Measurements from ENCODE around the gene FBXO4.

DNA sequence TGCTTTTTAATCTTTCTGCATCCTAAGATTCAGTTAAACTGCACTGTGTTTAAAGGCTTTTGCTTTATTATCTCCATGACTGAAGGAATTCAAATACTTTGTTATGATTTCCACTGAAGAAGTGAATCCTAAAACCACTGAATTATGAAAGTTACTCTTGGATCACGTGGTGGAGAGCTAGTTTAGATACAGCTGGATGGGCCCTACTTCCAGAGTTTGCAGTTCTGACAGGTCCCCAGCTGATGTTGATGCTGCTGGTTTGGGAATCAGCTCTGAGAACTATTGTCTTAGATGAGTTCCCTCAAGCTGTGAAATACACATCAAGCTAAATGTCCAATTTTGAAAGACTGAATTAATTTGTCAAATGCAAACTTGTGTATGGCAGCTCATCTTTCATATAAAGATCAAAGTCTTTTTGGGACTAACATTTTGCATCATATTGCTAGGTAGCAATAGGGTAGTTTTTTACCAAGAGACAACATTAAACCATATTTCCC lies 4.9 kb downstream of the DAB2 start:
- PRO-cap = no peak

GRCh38 chr5:39448521-39448950 lies 23.8 kb upstream of the DAB2 start:
- PRO-cap = no peak

DNA sequence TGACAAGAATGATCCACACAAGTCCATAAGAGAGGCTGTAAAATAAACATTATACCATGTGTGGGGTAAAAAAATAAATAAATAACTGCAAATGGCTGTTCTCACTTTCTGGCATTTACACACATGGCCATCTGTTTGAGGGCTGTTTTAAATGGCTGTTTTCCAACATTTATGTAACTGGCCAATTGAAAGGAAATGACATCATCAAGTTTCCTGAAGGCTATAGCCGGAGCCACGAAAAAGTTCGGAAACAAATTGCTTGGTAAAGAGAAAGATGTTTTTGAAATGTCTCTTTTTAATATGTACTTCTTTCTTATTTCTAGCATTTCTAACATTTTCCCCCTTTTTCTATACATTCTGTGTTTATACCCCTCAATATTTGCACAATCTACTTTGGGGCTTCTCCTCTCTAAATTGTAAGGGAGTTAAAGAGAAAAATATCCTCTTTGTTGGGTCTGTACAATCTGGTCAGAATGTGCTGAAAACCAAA lies 95.5 kb upstream of the DAB2 start:
- PRO-cap = no peak

DNA sequence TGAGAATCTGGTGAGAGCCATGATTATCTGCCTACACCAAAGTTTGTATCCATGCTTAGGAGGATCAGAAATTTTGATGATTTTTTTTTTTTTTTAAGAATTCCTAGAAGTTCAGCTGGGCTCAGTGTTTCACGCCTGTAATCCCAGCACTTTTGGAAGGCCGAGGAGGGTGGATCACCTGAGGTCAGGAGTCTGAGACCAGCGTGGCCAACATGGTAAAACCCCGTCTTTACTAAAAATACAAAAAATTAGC lies 103.1 kb upstream of the DAB2 start:
- PRO-cap = no peak

- PRO-cap = no peak
These were observed 336.2 kb upstream of the DAB2 start for GRCh38 chr5:39760979-39761297.

DNA sequence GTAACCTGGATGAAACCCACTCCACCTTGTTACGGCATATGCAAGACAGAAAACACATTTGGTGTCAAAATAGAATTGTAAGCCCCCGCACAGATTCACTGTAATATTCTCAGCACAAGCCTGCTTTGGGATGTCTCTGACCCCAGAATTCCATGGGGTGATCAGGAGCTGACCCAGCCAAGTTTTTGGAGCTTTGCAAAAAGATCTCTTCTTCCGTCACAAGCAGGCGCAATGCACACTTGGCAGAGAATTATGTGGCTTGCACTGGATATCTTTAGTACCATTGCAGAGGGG lies 613.2 kb upstream of the DAB2 start:
- PRO-cap = no peak

DNA sequence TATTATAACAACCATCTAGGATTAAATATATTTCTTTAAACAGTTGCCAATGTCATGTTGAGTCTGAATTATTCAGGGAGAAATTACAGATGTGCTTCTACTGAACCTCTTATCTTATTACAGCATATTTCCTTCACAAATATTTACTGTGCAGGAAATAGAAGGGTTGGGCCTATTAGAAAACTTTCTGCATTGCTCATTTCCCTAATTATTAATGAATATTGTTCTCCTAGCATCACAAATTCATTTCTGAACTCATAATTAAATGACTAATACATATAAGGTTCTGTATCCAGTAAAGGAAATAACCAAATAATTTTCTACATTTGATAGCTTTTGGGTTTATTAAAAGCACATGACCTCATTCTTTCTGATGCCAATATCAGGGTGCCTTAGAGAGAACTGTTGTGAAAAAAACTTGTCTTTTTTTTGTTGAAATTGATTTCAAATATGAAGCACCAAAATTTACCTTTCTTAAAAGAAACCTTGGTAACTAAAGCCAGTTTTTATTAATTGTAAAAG lies 476.8 kb upstream of the PTGER4 start:
- PRO-cap = no peak

DNA sequence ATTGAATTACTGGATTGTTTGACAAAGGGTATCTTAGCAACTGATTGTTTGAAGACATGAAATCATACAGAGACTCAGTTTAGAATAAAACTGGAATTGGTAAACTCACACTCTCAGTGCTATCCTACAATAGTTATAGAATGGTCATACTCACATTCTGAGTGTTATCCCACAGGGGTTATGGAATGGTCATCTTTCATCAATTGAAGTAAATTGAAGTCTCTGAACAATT lies 358.1 kb upstream of the PTGER4 start:
- PRO-cap = no peak

GRCh38 chr5:40406405-40407358 lies 273.0 kb upstream of the PTGER4 start:
- PRO-cap = bidirectional peak, plus-strand start at chr5:40406731, minus-strand start at chr5:40406759; bidirectional peak, plus-strand start at chr5:40407049, minus-strand start at chr5:40406868

DNA sequence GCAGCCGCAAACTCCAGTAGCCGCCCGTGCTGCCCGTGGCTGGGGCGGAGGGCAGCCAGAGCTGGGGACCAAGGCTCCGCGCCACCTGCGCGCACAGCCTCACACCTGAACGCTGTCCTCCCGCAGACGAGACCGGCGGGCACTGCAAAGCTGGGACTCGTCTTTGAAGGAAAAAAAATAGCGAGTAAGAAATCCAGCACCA lies 231 bp downstream of the PTGER4 start:
- PRO-cap = no peak

GRCh38 chr5:40692006-40692762 lies 12.5 kb downstream of the PTGER4 start:
- PRO-cap = no peak

- PRO-cap = no peak
These were observed 13.9 kb downstream of the PRKAA1 start for GRCh38 chr5:40784185-40784664.

- PRO-cap = unidirectional peak, plus-strand start at chr5:41924908; bidirectional peak, plus-strand start at chr5:41925280, minus-strand start at chr5:41925248
These were observed at the start of gene FBXO4 for GRCh38 chr5:41924398-41925443. Gene FBXO4, plus strand, starts transcription at chr5:41925281.

GRCh38 chr5:42587597-42588070 lies 164.4 kb downstream of the GHR start:
- PRO-cap = no peak

DNA sequence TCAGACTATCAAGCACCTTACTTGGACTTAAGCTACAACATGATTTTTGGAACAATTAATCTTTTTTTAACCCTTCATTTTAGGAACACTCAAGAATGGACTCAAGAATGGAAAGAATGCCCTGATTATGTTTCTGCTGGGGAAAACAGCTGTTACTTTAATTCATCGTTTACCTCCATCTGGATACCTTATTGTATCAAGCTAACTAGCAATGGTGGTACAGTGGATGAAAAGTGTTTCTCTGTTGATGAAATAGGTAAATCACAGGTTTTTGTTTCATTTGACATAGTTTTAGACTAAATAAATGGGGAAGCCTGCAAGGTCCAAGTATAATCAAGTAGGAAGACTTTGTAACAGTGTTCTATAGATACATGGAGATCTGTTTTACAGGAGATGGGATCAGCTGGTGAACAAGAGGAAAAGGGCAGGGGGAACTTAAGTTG lies 61.8 kb upstream of the CCDC152 start:
- PRO-cap = no peak

DNA sequence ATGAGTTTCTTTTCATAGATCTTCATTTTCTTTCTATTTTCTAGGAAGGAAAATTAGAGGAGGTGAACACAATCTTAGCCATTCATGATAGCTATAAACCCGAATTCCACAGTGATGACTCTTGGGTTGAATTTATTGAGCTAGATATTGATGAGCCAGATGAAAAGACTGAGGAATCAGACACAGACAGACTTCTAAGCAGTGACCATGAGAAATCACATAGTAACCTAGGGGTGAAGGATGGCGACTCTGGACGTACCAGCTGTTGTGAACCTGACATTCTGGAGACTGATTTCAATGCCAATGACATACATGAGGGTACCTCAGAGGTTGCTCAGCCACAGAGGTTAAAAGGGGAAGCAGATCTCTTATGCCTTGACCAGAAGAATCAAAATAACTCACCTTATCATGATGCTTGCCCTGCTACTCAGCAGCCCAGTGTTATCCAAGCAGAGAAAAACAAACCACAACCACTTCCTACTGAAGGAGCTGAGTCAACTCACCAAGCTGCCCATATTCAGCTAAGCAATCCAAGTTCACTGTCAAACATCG lies 38.1 kb upstream of the CCDC152 start:
- PRO-cap = no peak

DNA sequence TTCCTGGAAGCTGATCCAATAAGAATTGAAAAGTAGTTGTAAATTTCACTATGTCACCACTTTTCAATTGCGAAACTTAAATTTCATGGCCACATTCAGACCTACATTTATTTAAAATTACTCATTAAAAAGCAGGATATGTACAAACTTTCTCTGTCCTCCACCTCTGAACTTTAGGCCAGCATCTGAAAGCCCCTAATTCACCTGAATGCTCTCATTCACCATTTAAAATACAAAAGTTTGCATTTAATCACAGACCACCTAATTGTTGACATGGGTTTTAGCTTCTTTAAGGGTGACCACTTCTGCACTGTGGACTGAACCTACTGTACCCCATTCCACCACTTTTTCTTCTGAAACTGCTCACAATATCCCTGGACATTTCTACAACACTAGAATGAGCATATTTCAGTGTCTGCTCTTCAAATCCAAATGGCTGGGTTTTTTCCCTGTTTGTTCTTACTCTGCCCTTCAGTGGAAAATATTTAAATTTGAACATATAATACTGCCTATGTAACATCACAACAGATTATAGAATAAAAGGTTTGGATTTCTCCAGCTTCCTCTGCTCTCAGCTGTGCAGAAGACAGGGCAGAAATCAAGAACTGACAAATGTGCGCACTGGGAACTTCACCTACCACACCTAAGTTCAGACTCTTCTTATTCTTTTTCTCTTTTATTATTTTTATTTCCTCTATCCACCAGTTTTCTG lies 509 bp downstream of the SELENOP start:
- PRO-cap = no peak

- PRO-cap = no peak
These were observed 1.9 kb upstream of the SELENOP start for GRCh38 chr5:42813414-42814089.

DNA sequence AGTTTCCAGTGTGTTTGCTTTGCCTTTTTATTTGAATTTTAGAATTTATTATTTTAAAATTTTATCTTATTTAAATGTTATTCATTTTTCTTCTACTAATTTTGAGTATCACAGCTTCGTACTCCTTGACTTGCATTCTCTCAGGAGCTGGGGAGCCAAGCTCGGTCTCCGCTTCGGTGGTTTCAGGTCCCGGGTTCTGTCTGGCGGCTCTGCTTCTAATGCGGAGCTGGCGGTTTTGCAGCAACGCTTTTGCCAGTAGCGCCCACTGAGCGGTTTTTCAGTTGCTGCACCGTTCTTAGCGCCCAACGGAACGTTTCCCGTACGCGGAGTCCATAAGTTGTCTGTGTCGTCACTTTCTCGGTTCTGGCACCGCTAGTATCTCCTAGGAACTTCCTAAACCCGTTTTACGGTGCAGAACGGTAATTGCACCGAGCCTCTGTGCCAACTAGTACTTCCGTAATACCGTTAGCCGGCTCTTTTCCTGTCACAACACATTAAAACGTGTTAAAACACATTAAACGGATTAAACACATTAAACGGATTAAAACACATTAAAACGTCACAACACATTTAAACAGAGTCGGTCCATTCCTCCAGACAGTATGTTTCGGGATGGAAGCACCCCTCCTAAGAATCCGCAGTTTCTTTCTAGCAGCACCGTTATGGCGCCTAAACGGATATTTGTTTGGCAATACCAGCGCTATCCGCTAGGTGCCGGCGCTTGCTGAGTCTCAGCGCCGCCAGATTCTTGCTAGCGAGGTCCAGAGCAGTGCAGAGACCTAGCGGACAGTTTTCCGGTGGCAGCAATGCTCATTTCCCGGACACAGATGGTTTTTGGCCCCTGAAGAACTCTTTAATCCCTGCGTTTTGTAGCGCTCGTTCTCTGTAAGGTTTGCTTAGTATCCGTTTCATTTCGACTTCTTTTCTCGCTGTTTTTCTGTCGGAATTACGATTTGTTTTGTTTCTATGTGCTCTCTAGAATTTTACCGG lies 45.5 kb downstream of the ANXA2R start:
- PRO-cap = bidirectional peak, plus-strand start at position 280 of the sequence, minus-strand start at position 222 of the sequence; bidirectional peak, plus-strand start at position 422 of the sequence, minus-strand start at position 348 of the sequence; bidirectional peak, plus-strand start at position 774 of the sequence, minus-strand start at position 614 of the sequence; bidirectional peak, plus-strand start outside the sequence, minus-strand start at position 808 of the sequence

DNA sequence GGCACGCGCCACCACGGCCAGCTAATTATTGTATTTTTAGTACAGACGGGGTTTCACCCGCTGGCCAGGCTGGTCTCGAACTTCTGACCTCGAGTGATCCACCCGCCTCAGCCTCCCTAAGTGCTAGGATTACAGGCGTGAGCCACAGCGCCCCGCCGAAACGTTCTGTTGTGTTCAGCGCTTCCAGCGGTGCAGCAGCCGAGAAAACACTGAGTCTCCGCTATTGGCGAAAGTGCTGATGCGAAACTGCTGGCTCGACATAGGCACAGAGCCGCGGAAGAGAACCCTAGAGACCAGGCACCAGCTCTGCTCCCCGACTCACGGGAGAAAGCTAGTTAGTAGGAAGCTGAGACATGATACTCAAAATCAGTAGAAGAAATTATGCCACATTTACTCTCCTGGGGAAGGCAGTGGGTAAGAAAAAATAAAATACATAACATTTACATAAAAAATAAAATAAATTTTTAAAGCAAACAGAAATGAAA lies 31.6 kb downstream of the ANXA2R start:
- PRO-cap = bidirectional peak, plus-strand start at position 168 of the sequence, minus-strand start at position 167 of the sequence; bidirectional peak, plus-strand start at position 266 of the sequence, minus-strand start at position 211 of the sequence